Epidermal melanocyte (primary cell): ENCODE data around the gene DOK5.

DNA sequence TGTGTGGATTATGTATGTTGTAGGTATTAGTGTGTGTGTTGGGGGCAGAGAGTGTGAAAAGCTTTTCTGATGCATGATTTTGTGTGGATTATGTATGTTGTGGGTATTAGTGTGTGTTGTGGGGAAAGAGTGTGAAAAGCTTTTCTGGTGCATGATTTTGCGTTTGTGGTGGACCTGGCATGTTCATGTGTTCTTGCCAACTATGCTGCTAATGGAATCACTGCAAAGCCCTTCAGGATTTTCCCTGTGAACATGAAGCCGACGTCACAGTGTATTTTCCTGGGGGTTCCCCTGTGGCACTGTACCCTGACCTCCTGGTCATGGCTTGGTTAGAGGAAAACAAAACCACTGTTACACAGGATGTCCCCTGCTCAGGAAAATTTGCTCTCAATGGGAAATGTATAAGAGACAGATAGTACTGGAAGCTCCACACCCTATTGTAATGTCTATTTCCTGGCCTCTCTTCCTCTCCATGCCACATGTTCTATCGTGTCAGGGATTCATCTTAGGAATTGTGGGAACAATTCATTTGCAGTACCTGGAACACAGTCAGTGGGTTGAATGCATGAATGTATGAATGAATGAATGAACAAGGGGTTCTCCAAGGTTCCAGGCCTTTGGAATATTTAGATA lies 19.6 kb downstream of the TSHZ2 start:
- RRBS: no CpG with 5 or more reads among the region's 4 CpGs

DNA sequence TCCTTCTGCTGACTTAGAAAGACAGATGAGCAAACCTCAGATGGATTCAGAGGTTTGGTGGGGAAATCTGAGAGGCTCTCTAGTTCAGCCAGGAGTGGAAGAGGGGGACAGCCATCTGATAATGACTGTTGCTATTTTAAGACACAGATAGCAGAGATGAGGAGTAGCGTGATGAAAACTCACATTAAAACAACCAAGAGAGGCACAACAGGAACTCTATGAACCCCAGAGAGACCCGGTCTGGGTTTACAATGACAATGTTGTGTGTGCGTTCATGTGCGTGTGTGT lies 28.7 kb downstream of the TSHZ2 start:
- RRBS: no CpG with 5 or more reads among the region's 4 CpGs

GRCh38 chr20:53031130-53032044 lies 59.2 kb downstream of the TSHZ2 start:
- RRBS: no CpG with 5 or more reads among the region's 4 CpGs

DNA sequence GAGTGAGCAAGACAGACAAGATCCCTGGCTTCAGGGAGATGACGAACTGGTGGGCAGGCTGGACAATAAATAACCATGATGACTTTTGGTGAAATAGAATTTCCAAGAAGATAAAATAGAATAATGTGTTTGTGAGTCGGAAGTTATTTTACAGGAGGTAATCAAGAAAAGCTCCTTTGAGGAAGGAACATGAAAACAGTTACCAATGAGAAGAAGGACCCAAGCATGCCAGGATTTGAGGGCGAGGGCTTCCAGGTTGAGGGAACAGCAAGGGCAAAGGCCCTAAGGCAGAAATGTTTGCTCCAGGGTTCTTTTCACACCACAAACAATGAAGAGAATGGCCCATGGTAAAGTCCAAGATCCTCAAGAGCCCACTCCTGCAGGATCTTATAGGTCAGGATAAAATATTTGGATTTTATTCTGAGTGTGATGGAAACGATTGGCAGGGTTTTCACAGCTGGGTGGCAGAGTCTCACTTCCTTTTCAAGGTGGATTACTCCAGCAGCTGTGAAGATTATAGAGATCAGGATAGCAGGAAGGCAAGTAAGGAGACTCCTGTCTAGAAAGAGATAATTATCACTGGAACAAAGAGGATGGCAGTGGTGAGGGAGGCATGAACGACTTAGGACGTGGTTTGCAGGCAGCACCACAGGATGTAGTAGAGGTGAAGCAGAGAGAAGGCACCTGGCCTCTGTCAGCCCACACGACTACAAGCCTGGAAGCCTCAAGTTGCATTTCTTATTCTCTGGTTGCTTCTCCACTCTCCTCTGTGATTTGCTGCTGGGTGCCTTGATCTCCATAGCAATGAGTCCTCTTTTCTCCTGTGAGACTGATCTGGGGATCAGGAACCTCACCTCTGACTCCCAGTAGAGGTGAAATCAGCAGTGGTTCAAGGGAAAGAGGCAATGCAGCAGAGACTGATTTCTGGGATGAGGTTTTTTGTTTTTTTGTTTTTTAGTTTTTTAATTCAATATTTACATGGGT lies 62.6 kb downstream of the TSHZ2 start:
- RRBS: no CpG with 5 or more reads among the region's 7 CpGs

DNA sequence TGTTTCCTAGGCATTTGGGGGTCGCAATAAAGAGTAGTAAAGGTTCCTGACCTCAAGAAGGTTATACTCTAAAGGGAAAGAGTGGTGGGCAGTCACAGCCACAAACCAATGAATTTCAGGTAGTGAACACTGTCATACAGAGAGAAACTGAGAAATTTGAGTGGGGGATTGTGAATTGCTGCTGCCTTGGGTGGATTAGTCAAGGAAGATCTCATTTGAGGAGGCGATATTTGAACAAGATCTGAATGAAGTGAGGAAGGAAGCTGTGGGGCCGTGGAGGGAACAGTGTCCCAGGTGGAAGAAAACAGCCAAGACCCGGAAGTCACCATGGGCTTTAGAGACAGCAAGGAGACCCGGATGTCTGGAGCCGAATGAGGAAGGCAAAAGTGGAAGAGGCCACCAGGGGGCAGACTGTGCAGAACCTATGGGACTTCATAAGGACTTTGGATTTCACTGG lies 185.7 kb downstream of the TSHZ2 start:
- RRBS: 80% methylated on average over 1 of the region's 6 CpGs

GRCh38 chr20:53579762-53580417 lies 13.7 kb downstream of the ZNF217 start:
- RRBS: 71% methylated on average over 2 of the region's 11 CpGs

DNA sequence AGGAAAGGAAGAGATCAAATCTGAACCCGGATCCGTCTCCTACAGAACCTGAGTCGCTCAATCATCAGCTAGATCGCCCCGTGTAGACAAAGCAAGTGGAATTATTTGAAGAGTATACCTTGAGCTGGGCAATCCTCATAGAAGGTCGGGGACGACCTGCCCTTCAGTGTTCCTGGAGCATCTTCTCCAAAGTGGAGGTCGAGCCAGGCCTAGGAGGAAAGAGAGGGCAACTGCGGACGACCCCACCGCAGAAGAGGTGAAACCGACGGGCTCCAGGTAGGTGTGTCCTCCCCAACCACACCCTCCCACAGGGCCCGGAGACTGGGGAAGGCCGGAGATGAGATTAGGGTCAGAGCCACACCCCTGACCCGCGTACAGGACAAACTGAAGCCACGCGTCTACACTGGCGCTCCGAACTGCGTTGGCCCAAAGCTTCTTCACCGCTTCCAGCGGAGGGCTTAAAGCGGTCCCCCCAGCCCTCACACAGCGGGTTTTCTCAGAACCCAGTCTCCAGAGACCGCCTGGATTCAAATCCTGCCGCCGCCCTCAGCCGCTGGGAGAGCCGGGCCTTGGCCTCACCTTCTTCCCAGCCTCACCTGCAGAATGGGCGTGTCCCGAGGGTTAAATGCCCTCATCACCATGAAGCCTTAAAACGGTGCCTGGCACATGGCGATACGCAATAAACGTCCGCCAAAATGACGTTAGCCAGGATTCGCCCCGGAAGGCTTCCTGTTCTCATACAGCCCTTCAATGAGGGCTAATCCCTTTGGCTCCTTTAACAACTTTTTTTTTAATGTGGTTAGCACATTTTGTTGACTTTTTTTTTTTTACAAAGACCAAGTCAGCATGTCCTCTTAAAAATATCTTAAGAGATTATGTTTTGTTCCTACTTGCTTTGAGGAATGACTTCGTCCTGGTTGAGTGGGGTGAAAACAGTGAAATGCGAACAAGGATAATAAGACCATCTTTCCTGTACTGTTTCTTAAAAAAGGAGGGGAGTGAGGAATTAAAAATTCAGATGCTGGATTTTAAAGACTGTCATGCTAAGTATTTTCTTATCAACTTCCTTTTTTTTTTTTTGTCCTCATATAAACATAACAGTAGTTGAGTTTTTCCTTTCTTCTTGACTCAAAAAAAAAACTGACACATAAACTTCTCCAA lies 15.0 kb upstream of the ZNF217 start:
- RRBS: no CpG with 5 or more reads among the region's 43 CpGs

- RRBS: no CpG with 5 or more reads among the region's 12 CpGs
Measured at GRCh38 chr20:53621354-53622428, 28.1 kb upstream of the ZNF217 start.

GRCh38 chr20:53711409-53711655 lies 117.7 kb upstream of the ZNF217 start:
- RRBS: no CpG with 5 or more reads among the region's 1 CpG

DNA sequence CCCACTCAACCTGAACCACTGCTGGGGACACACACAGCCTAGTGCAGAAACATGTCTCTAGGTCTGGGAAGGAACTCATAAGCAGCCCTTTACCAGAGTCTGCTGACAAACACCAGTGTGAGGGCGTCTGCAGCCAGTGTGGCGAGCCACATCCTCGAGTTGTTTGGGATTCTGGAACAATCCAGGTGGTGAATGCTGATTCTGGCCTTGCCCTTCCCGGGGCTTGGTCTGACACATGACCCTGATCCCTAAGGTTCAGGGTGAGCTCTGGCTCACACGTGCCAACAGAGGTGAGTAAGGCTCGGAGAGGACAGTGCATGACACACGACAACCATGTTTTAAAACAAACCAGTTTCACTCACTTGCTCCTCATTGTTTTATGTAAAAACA lies 118.0 kb upstream of the ZNF217 start:
- RRBS: no CpG with 5 or more reads among the region's 7 CpGs

DNA sequence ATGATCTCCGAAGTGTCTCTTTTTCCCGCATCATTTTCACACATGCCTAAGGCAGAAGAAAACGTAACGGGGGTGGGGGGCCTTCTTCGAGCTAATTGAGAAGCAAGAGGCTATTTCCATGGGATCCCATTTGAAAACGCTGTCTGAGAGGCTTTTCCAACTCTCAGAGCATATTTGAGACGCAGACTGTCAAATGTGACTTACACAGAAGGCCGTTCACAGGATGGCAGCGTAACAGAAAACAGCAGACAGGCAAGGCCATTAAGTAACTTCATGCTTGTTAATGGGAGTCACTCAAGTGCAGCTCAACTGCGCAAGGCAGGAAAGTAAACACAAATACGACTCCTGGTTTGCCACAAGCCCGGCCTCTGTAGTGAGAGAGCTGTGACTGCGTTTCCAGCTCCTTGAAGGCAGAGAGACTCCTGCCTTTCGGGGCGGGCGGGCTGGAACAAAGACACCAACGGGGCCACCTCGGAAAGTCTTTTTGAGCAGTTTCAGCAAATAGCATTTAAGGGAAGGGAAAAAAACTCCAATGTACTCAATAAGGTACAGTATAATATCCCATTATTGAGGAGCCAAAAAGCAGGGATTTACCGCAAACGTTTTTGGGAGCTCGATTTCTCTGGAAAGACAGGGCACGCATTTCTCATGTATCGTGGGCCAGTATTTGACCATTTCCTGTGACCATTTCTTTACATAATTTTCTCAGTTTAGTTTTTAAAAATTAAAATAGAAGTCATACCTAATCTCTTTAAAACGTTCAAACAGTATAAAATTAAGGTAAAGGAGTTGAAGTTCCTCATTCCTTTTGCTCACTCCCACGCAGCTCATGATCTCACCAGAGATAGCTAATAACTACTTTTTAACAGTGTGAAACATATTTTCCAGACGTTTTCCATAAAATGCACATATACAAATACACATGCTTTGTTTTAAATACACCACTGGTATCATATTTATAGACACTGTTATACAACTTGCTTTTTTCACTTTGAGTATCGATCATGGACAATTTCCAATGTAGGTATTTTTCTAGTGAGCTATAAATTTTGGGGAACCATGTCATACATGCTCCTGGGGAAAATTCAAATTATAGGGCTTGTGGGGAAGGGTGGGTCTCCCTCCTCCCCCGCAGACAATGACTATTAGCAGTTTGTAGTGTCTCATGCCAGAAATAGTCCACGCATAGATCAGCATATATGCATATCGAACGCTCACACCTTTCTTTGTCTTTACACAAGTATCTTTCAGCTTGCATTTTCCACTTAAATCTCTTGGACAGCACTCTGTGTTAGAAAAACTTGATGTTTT lies 145.1 kb upstream of the ZNF217 start:
- RRBS: no CpG with 5 or more reads among the region's 31 CpGs

- RRBS: no CpG with 5 or more reads among the region's 9 CpGs
Measured at GRCh38 chr20:53786575-53787381, 193.1 kb upstream of the ZNF217 start.

DNA sequence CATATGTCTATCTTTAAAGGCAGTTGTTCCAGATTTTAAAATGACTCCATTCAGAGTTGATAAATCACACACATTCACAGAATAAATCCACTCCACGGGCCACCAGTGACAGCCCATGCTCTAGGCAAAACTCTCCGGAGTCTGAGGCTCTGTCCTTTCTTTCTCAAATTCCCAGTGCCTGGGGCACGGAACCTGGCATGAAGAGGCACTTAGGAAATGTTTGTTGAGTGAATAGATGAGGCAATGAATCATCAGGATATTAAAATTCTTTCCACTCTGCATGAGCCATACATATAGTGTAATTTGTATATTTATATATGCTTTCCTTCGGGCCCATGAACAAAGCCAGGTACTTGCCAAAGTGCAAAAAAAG lies 212.1 kb upstream of the ZNF217 start:
- RRBS: no CpG with 5 or more reads among the region's 4 CpGs

DNA sequence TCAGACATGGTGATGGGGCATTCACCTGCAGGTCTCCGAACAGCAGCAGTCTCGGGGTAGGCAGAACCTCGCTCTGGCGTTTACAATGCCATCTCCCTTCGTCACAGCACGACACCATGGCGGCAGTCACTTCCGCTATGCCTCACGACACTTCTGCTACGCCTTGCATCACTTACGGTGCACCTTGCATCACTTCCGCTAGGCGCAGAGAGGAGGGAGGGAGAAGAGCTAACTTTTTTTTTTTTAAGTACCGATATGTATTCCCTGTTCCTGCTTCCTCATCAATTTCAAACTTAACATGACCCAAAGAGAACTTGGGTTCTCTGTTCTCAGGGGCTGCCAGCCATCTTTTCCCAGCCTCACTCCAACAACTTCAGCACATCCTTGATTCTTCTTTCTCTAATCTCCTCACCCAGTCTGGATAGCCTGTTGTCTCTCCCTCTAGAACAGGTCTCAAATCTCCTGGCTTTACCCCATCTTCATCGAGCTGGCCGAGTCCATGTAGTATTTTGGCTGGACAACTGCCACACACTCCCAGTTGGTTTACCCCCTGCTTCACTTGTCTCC lies 194.8 kb downstream of the BCAS1 start:
- RRBS: no CpG with 5 or more reads among the region's 16 CpGs

DNA sequence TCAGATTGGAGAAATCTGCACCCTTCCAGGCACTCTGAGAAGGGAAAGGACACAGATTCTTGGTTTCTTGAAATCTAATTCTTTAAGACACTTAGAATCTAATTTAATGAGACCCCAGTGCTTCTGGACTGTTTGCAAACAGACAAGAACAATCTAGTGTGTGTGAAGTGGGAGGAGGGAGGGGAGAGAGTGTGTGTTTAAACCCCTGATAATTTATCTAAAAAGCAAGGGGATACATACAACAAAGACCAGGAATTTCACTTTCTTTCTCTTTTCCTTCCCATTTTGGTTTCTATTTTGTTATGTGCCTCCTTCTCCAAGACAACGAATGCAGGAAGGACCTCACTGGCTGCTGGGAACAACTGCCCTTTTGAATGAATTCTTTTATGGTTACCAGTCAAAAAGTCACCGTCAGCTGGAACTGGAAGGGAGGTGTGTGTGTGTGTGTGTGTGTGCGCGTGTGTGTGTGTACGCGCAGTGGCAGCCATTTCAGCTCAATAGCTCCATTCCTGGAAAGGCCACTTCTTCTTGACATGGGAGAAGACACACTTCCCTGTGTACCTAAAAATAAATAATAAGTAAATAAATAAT lies 129.3 kb downstream of the BCAS1 start:
- RRBS: no CpG with 5 or more reads among the region's 6 CpGs

GRCh38 chr20:53995852-53996371 lies 74.5 kb downstream of the BCAS1 start:
- RRBS: no CpG with 5 or more reads among the region's 6 CpGs

DNA sequence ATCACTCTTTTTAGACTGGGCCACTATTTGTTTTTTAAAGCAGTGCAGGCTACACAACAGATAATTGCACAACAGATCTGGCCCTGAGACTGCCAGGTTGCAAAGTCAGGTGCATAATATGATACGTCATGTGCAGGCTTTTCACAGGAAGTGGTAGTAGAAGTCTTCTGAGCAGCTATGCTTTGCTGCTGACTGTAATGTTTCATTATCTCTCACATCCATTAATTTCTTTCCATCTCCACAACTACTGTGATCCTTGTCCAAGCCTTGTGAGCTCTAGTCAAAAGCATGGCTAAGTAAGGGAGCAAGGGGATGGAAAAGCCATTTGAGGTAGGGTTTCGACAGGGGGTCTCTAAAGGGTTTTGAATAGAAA lies 13.6 kb downstream of the PFDN4 start:
- RRBS: no CpG with 5 or more reads among the region's 2 CpGs

- RRBS: no CpG with 5 or more reads among the region's 19 CpGs
Measured at GRCh38 chr20:54475112-54475416, 329 bp upstream of the DOK5 start.

GRCh38 chr20:54475417-54476579 lies at the start of gene DOK5:
DOK5 (plus strand) TSS chr20:54475593.
- RRBS: 4% methylated on average over 35 of the region's 84 CpGs

DNA sequence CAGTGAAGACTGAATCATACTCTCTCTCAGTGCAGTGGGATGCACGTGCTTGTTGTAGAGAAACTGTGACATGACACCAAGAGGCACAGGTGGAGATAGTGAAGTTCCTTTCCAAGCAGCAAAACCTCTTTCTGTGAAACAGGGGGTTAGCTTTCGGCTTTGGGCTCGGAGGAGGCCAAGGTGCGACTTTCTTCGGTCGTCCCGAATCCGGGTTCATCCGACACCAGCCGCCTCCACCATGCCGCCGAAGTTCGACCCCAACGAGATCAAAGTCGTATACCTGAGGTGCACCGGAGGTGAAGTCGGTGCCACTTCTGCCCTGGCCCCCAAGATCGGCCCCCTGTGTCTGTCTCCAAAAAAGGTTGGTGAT lies 599.0 kb downstream of the DOK5 start:
- RRBS: no CpG with 5 or more reads among the region's 18 CpGs